Left lung (tissue), 1 donor: Measurements from ENCODE around the gene STK11.

GRCh38 chr19:944894-945267 is 19.0 kb downstream of the ARID3A start:
- PRO-cap = no peak

- PRO-cap = no peak
Measured at GRCh38 chr19:1014025-1014737, 6.7 kb downstream of the TMEM259 start.

DNA sequence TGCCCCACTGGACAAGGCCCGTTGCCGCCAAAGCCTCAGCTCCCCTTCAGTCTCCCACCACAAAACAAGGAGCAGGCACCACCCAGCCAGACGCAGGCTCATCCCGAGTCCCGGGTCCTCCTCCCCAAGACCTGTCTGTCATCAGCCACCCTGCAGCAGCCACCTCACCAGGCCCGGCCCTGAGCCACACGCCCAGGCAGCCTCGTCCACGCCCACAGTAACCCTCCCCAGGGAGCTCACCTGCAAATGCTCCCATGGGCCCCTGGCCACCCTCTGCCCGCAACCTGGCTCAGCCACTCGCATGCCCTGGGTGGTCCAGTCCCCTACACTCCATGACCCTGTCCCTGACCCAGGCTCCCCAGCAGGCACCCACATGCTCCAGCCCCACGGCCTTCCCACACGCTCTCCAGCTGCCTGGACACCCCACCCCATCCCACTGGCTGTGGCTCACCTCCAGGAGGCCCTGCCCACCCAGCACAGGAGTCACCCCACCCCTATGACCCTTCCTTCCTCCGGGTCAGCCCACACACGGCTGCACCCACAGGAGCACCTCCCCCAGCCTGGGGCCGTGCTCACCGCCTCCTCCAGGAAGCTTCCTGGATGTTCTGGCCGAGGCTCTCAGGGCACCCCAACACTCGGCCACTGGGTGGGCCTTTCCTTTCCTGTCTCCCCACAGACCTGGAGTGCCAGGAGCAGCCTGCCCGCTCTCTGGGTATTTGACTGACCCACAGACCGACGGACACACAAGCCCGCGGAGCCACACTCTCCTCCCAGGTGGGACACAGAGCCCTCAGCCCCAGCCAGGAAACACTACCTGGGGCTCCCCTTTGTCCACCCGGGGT is 3.7 kb downstream of the TMEM259 start:
- PRO-cap = no peak

DNA sequence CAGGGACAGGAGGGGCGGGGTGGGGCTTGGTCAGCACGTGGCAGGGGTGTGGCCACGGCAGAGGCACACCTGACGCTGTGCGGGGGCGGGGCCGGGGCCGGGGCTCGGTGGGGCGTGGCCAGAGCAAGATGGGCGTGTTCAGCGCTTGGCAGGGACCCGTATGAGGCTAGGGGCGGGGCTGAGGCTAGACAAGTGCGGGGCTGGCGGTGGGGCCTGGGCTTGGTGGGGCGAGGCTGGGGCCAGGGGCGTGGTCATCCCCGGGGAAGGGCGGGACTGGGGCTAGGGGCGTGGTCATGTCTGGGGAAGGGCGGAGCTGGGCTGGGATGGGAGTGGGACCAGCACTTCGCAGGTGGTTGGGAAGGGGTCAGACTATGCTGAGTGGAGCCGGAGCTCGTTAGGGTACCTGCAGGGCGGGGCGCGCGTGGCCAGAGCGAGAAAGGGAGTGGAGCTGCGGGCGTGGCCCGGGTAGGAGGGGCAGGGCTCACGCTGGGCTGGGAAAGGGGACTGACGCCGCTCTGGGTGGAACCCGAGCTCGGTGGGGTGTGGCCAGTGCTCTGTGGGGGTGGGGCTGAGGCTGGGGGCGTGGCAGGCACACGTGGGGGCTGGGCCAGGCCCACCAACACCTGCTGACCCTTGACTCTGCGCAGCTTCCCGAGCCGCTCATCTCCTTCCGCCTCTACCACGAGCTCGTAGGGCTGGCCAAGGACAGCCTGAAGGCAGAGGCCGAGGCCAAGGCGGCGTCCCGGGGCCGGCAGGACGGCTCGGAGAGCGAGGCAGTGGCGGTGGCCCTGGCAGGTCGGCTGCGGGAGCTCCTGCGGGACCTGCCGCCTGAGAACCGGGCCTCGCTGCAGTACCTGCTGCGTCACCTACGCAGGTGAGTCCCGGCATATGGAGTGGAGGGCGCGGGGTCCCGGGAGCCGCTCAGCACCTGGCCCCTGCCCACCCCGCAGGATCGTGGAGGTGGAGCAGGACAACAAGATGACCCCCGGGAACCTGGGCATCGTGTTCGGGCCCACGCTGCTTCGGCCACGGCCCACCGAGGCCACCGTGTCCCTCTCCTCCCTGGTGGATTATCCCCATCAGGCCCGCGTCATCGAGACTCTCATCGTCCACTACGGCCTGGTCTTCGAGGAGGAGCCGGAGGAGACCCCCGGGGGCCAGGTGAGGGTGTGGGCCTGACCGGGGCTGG is 12.6 kb downstream of the POLR2E start:
- PRO-cap = no peak

- PRO-cap = no peak
Measured at GRCh38 chr19:1090768-1091270, 4.4 kb downstream of the POLR2E start.

DNA sequence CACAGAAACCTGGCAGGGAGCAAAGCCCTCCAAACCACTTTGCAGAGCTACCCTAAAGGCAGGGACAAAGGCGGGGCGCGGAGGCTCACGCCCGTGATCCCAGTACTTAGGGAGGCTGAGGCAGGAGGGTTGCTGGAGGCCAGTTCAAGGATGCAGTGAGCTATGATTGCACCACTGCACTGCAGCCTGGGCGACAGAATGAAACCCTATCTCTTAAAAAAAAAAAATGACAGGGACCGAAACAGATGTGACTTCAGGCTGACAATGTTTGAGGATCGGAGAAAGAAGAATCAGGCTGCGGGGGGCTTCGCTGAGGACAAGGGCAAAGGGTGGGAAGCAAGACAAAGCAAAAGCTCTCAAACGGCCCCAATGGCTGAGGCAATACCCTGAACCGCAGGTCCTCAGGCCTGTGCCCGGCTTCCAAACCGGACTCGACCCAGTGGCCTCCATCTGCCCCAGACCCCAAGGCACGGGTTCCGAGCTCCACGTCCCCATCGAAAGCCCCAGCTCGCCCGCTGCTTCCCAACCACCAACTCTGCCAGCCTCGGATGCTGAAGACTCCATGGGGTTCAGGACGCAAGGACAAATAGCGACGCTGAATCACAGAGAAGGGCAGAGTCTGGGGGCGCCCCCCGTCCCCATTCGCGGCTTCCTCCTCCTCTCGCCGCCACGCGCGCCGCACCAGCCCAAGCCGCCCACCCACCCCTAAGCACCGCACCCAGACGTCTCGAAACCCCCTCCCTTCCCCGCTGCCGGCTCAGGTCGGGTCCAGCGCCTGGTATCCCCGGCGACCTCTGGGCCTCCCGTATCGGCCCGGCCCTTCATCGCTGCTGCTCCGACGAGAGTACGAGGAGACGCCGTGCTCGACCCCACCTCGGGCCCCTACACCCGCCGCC is 598 bp downstream of the POLR2E start:
- PRO-cap = no peak

- PRO-cap = bidirectional peak, plus-strand start at chr19:1109906, minus-strand start at chr19:1109795
Measured at GRCh38 chr19:1109077-1110115, 5.6 kb downstream of the GPX4 start.

- PRO-cap = no peak
Measured at GRCh38 chr19:1112180-1113267, 8.7 kb downstream of the GPX4 start.

- PRO-cap = no peak
Measured at GRCh38 chr19:1157419-1158362, 16.4 kb downstream of the SBNO2 start.

- PRO-cap = no peak
Measured at GRCh38 chr19:1164834-1165231, 9.2 kb downstream of the SBNO2 start.

DNA sequence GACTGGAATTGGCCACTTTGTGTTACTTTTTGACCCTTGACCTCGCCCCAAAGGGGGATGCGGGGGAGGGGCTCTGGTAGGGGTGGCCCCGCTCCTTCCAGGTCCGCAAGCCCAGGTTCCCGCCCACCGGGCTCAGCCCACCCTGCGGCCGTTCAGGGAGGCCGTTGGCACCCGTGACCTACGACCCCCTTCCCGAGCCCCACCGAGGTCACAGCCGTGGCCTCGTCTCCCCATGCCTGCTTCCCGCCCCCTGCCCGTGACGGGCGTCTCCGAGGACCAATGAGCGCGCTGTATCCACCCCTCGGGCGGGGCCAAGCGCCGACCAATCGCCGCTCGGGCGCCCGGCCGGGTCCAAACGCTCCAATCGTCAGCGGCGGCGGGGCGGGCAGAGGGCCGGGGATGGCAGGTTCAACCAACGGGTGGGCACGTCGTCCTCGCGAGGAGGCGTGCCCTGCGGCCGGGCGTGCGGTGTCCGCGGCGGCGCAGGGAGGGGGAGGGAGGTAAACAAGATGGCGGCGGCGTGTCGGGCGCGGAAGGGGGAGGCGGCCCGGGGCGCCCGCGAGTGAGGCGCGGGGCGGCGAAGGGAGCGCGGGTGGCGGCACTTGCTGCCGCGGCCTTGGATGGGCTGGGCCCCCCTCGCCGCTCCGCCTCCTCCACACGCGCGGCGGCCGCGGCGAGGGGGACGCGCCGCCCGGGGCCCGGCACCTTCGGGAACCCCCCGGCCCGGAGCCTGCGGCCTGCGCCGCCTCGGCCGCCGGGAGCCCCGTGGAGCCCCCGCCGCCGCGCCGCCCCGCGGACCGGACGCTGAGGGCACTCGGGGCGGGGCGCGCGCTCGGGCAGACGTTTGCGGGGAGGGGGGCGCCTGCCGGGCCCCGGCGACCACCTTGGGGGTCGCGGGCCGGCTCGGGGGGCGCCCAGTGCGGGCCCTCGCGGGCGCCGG is at the start of gene STK11:
Gene STK11, plus strand, starts transcription at position 498 of the 940 bp plus-strand sequence.
- PRO-cap = bidirectional peak, plus-strand start at position 507 of the sequence, minus-strand start at position 228 of the sequence; bidirectional peak, plus-strand start at position 843 of the sequence, minus-strand start at position 806 of the sequence

- PRO-cap = no peak
Measured at GRCh38 chr19:1227634-1228634, 9.9 kb downstream of the CBARP start.

- PRO-cap = bidirectional peak, plus-strand start at chr19:1252487, minus-strand start at chr19:1252255
Measured at GRCh38 chr19:1252015-1252438, 3.6 kb downstream of the MIDN start.

- PRO-cap = unidirectional peak, plus-strand start at chr19:1260374
Measured at GRCh38 chr19:1260137-1260665, 8.9 kb upstream of the CIRBP start.

GRCh38 chr19:1262358-1263005 is 6.7 kb upstream of the CIRBP start:
- PRO-cap = bidirectional peak, plus-strand start at chr19:1262851, minus-strand start at chr19:1262648

DNA sequence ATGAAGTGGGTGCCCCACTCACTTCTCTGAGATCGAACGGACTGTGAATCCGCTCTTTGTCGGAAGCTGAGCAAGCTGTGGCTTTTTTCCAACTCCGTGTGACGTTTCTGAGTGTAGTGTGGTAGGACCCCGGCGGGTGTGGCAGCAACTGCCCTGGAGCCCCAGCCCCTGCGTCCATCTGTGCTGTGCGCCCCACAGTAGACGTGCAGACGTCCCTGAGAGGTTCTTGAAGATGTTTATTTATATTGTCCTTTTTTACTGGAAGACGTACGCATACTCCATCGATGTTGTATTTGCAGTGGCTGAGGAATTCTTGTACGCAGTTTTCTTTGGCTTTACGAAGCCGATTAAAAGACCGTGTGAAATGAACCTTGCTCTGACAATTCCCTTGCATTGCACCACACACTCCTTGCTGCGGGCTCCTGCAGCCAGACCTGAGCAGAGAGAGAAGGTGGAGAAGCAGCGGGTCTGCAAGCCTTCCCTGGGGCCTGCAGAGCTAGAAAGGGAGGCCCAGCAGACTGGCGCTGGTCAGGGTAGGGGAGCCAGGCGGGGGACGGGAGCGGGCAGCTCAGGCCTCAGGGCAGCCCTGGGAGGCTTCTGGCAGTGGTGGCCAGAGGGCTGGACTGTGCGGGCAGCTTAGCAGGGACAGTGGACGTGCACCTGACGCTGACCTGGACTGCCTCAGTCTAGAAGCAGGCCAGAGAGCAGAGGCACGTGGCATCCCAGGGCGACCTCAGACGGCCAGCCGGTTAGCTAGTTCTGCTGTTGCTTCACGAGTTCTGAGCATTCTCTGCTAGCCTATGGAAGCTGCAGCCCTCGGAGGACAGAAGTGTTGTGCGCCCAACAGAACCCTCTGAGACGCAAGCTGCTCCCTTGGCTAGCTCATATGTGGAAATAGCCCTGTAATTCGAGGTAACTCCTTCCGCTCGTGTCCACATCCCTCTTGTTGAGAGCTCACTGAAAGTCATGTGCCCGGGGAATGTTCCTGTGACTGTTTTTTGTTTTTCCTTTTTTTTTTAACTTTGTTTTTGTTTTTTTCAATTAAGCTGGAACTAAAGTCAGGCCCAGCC is 2.2 kb upstream of the FAM174C start:
- PRO-cap = unidirectional peak, plus-strand start at position 444 of the sequence; bidirectional peak, plus-strand start at position 642 of the sequence, minus-strand start at position 455 of the sequence

GRCh38 chr19:1284157-1285022 is 1.3 kb upstream of the EFNA2 start:
- PRO-cap = no peak

DNA sequence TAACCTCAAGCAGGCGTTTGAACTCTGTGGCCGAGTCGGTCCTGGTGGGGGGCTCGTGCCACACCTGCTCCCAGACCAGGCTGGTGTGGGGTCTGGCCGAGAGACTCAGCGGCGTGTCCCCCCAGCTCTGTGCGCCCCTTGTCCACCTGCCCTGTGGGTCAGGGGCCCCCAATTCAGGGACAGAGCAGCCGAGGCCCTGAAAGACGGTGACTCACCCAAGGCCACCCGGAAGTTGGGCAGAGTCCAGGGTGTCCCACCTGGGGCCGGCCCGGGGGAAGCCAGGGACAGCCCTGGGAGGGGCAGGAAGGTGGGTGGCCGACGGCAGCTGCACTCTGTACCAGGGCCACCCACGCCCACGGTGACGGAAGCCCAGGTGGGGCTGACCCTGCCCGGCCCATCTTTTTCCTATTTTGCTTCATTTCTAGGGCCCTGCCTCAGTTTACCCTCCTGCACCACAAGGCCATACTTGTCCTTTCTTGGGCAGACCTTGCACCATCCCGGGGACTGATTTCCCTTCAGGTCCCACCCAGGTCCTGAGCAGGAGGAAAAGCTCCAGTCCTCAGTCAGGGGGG is 5.3 kb downstream of the EFNA2 start:
- PRO-cap = no peak

DNA sequence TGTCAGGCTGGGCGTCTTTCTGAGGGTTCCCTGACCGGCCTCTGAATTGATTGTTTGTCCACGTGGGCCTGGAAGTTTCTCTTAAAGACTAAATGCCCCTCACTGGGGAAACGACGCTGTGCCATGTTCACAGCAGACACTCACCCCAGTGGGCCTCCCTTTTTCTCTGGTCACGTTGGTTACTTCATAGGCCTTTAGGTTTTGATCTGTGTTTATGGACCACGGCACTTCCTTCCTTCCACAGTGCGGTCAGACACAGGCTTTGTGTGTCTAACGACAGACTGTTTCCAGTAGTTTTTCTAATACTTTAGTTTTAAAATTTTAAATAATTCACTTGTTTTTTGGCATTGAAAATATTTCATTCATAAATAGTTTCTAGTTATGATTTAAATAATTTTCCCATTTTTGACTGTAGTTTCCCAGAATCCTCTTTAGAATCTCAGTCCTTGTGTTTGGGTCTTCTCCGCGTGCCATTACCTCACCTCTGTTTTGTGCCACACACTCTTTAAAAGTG is 8.9 kb downstream of the PWWP3A start:
- PRO-cap = no peak

DNA sequence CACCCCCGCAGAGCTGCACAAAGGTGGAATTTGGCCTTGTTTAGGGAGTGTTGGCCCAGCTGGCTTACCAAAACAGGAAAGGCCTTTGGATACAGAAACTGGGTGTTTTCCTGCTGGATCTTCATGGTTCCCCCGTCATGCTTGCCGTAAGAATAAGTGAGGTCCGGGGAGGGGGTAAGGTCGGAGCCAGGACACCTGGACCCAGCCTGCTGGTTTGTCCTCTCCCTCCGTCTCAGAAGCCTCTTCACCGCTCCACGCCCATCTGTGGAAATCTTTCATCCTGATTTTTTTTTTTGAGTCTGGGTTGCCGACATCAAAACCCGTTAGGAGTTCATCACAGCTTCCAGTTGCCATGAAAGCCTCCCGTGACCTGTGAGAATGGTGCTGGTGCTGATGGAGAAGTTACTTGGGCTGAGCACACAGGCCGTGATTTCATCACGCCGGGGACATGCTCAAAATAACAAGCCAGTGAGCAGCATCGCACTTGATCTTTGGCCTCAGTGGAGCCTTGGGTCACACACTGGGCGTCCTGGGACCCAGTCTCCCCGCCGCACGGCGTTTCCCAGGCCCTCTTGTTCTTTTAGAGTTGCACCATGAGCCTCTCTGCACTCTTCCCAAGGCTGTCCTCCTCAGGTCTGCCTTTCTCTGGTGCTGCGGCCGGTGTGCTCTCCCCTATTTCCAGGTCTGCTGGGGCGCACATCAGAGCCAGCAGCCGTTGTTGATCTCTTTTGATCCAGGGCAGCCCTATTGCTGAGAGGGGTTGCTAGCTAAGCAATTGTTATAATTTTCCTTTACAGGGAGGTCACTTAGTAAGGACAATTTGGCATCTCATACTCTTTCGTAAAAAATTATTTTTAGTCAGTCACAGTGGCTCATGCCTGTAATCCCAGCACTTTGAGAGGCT is 9.6 kb upstream of the NDUFS7 start:
- PRO-cap = no peak